Cerebral cortex (tissue), 2 donors: ENCODE data around the genes ATP5MJ and ASPG.

- PRO-cap, 2 experiments = no peak in any of the 2 experiments
Observed at GRCh38 chr14:103314393-103314902, 19.6 kb upstream of the EIF5 start.

- PRO-cap, 2 experiments = no peak in any of the 2 experiments
Observed at GRCh38 chr14:103335785-103336226, 1.8 kb downstream of the EIF5 start.

- PRO-cap, 2 experiments = no peak in any of the 2 experiments
Observed at GRCh38 chr14:103526692-103526927, 2.4 kb upstream of the TRMT61A start.

GRCh38 chr14:103672975-103673653, 42.1 kb downstream of the XRCC3 start:
- PRO-cap, 2 experiments = peak in 1 of 2 experiments; most common minus-strand start chr14:103673180 (in 1)

- PRO-cap, 2 experiments = no peak in any of the 2 experiments
Observed at GRCh38 chr14:103683516-103683912, 31.7 kb downstream of the XRCC3 start.

DNA sequence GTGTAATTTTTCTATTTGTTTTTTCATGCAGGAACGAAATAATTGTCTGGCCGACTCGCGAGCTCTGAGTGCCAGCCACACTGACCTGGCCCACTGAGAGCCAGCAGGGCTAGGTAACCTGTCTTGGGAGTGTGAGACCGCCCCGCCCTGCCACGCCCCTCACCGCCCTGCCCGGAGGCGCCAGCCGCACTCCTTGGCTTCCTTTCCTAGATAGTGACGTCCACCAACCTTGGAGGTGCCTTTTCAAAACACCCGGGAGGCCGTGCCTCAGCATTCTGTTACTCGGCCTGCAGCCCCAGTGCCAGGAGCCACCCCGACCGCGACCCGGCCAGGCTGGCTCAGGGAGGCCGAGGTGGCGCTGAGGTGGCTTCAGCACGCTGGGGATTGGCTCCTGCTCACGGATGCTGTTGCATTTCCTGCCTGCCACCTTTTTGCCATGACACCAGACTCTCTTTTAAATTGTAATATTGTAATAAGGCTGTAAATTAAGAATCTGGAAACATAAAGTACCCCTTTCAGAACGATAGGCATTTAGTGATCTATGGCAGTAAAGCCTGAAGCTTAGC, 21.6 kb downstream of the XRCC3 start:
- PRO-cap, 2 experiments = no peak in any of the 2 experiments

DNA sequence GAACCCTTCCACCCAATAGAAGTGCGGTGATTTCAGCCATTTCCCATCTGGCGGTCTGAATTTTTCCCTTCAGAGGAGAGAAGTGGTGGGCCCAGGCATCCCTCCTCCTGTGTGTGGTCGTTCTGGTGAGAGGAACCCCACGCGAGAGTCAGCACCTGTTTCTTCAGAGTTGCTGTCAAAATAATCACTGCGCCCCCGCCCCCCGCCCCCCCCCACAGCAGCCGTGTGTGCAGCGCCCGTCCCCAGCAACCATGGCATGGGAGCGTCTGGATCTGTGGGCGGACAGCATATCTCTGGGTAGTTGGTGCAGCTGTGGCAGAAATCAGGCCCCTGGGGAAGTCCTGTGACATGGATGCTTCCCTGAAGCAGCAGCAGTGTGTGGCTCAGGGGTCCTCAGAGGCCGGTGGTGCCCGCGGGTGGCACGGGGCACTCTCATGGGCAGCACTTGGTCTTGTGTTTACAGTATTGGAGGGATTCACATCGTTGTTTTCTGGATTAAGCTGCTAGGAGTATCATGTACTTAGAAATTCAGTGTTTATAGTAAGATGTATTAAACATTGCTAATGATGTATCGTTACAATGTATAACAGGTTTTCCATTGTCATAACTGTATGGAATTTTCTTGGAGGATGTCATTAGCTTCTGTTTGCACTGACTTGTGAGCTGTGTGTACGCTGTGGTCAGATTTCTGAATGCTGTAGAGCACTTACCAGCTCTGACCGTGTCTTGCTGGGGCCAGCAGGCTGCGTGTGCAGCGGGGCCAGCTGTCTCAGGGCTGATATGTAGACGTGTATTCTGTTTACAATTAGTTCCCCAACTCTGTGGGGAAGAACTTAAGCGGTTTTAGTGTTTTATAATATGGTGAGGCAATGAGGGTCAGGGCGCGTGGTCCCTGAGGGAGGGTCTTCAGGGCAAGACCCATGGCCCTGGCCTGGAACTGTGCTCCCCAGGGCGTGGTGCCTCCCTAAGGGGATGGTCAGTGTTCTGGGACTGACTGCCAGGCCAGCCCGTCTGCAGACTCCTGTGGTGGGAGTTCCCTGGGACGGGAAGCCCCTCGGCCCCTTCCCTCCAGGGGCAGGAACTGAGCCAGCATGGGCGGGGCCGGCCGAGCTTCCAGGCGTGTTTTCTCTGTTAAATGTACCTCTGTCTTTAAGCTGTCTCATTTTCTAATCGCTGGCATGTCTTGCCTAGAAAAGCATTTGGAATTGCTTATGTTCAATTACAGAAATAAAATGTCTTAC, 18.9 kb downstream of the XRCC3 start:
- PRO-cap, 2 experiments = no peak in any of the 2 experiments

- PRO-cap, 2 experiments = no peak in any of the 2 experiments
Observed at GRCh38 chr14:103861493-103862145, 14.2 kb upstream of the PPP1R13B start.

- PRO-cap, 2 experiments = peak in 1 of 2 experiments; most common plus-strand start chr14:103921728 (in 1); most common minus-strand start chr14:103921557 (in 1)
Observed at GRCh38 chr14:103920772-103921907, at the start of gene ATP5MJ. Gene ATP5MJ, minus strand, starts transcription at chr14:103921529.

DNA sequence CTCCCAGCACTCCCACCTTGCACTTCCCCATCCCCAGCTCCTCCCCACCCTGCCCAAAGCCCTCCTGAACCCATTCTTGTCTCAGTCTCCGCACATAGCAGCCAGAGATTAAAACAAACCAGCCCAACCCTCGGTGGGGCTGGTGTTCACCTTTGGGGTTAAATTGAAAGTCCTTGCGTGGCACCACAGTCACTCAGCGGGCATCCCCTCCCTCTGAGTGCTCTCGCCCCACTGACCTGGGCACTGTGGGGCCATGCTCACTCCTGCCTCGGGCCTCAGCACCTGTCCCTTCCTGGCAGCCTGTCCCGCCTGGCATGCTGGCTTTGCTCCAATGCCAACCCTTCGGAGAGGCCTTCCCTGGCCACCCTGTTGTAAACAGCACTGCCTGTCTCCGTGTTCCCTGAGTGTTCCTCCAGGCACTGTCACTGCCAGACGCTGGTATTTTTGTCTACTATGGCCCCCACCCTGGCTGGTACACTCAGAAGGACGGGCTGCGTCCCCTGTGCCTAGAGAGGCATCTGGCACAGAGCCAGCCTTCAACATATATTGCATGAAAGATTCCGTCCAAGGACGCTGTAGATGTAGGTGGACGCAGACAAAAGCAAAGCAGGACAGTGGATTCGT, 2.8 kb upstream of the ASPG start:
- PRO-cap, 2 experiments = no peak in any of the 2 experiments

- PRO-cap, 2 experiments = no peak in any of the 2 experiments
Observed at GRCh38 chr14:104084989-104086092, at the start of gene ASPG. Gene ASPG, plus strand, starts transcription at chr14:104085700.

- PRO-cap, 2 experiments = no peak in any of the 2 experiments
Observed at GRCh38 chr14:104113131-104113553, 25.2 kb upstream of the KIF26A start.

- PRO-cap, 2 experiments = no peak in any of the 2 experiments
Observed at GRCh38 chr14:104138954-104139498, 639 bp downstream of the KIF26A start.

- PRO-cap, 2 experiments = no peak in any of the 2 experiments
Observed at GRCh38 chr14:104223836-104224269, 85.5 kb downstream of the KIF26A start.

DNA sequence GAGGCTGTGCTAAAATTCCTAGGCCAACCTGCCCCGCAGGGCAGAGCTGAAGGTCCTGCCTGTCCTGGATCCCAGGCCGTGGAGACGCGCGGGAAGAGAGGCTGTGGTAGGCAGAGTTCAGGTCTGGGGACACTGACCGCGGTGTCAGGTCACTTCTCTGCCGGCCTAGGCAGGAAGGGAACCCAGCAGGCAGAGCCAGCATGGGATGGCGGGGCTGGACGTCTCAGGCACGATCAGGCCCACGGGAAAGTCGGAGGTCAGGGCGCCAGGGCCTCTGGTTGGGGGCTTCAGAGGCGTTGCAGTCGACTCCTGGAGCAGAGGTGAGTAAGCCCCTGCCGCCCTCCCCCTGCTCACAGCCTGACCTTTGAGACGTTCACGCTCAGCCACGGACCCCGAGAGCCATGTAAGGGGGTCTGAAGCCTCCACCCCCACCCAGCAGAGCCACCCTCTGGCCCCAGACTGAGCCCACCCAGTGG, 142.7 kb downstream of the KIF26A start:
- PRO-cap, 2 experiments = no peak in any of the 2 experiments

DNA sequence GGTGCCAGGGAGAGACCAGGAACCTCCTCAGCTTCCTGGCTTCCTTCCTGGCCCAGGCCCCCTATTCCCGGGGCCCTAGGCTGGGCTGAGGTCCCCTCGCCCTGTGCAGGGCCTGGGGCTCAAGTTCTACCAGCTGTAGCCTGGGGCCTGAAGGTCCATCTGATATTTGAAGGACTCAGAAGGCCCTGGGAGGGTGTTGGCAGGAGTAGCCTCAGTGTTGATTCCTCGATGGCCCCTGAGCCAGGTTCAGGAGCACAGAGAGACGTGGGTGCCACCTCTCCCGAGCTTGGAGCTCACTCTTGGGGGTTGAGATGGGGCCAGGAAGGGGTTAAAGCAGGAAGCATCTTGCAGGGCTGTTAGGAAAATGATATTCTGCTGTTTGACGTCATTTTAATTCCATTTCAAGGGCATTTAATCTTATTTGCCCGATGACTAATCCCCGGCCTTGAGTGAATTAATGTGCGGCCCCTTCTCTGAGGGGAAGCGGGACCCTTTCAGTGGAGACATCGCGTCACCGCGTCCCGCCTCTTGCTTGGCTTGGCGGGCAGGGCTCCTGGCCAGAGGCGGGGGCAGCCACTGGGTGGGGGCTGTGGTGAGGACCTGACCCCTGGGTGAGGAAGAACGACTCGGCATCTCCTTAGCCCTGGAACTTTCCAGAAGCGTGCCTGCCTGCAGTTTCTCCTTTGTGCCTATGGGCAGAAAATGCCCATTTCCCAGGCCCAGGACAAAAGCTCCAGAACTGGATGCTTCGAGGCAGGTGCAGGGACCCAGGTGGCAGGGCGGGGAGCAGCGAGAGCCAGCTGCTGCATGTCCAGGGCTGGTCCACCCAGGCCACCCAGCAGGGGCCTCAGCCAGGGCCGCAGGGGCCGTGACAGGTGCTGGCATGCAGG, 158.2 kb downstream of the KIF26A start:
- PRO-cap, 2 experiments = no peak in any of the 2 experiments

DNA sequence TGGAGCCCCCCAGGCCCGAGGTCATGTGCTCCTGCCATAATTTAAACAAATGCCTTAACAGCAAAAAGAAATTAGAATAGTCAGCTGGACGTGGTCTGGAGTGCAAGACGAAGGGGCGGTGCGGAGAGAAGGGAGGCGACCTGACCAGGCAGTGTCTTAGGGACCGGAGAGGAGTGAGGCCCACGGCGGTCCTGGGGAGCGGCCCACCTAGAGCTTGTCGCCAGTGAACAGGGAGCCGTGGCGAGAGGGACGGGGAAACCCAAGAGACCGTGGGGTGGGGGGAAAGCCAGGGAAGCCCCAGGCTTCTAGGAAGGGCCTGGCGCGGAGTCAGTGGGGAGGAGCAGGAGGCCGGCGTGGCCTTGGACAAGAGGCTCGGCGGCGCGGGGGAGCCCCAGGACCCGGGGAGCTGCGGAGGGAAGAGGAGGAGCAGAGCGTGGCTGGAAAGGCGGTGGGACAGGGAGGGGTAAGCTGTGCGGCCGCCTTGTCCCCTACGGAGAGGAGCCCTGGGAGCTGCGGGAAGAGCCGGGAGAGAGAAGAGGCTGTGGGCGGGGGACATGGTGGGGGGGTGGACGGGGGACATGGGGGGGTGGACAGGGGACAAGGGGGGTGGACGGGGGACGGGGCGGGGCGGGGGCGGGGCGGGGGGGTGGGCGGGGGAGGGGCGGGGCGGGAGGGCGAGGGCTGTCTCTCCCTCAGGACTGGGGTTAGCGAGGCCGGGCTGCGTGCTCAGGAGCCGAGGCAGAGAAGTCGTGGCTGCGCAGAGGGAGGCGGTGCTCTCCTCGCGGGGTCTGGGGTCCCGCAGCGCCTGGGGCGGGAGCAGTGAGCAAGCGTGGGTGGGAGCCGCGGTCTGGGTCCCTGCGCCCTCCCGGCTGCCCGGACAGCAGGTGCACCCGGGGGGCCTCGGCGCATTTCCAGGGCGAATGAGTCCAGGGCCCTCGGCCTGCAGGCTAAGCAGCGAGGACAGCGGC, 118.3 kb upstream of the C14orf180 start:
- PRO-cap, 2 experiments = no peak in any of the 2 experiments

- PRO-cap, 2 experiments = no peak in any of the 2 experiments
Observed at GRCh38 chr14:104649775-104650819, 39.3 kb upstream of the INF2 start.

GRCh38 chr14:104666081-104666761, 23.2 kb upstream of the INF2 start:
- PRO-cap, 2 experiments = peak in 1 of 2 experiments; most common plus-strand start chr14:104666333 (in 1); most common minus-strand start chr14:104666223 (in 1)

DNA sequence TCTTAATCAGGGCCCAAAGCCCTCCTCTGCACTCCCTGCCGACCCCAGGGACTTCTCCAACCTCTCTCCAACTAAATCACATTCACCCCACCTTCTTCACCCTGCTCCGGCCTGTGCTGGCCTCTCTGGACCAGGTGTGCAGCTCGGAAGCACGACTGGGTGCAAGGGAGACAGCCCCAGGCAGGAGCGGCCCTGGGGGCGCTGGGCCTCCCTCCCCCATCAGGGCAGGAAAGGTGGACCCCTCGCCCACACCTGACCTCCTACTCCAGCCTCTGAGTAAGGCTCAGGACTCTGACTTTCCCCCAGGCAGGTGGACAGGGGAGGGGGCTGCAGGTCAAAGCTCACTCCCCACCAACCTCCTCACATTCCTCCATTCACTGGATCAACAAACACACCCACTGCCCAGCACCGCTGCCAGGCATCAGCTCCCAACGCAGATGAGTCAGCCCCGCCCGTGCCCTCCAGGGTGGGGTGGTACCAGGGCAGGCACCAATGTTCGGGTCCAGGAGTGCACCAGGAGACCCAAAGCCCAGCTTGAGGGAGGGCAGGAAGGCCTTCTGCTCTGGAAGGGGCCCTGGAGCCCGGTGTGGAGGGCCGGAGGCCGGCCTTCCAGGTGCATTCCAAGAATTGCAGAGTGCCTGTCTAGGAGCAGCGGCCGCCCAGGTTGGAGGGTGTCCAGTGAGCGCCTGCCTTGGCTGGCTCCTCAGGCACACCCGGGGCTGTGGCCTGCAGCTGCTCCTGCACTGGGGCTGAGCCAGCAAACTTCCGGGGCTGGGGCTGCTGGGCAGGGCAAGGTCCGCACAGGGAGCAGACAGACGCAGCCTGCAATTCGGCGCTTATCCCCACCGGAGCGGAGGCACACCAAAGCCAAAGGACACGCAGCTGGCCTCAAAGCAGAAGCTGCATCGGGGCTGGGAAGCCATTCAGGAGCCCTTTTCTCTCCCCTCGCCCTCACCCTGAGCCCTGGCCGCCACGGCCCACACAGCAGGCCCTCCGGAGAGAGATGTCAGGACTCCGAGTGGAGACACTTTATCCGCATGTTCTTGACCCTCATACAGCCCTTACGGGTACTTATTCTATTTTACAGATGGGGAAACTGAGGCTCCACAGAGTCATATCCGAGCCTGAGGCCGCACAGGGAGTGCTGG, 1.5 kb upstream of the INF2 start:
- PRO-cap, 2 experiments = no peak in any of the 2 experiments